Right atrium auricular region (tissue), 2 donors: ENCODE measurements around a stretch of chr13.

DNA sequence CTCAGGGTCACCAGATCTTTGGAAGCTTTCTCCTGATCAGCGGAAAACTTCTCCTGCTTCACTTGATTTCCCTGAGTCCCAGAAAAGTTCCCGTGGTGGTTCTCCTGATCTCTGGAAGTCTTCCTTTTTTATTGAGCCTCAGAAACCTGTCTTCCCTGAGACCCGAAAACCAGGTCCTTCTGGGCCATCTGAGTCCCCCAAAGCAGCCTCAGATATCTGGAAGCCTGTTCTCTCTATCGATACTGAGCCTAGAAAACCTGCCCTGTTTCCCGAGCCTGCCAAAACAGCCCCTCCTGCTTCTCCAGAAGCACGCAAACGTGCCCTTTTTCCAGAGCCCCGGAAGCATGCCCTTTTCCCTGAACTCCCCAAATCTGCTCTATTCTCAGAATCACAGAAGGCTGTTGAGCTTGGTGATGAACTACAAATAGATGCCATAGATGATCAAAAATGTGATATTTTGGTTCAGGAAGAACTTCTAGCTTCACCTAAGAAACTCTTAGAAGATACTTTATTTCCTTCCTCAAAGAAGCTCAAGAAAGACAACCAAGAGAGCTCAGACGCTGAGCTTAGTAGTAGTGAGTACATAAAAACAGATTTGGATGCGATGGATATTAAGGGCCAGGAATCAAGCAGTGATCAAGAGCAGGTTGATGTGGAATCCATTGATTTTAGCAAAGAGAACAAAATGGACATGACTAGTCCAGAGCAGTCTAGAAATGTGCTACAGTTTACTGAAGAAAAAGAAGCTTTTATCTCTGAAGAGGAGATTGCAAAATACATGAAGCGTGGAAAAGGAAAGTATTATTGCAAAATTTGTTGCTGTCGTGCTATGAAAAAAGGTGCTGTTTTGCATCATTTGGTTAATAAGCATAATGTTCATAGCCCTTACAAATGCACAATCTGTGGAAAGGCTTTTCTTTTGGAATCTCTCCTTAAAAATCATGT lies 11.1 kb downstream of the CHAMP1 start:
- PRO-cap = no peak
- RAMPAGE, long total RNA, 2 experiments = no peak in any of the 2 experiments

GRCh38 chr13:114334125-114334729 lies 19.9 kb downstream of the CHAMP1 start:
- PRO-cap = no peak
- RAMPAGE, long total RNA, 2 experiments = no peak in any of the 2 experiments